Fibroblast of villous mesenchyme (primary cell): ENCODE measurements around the genes MYO9A and GOLGA6B.

DNA sequence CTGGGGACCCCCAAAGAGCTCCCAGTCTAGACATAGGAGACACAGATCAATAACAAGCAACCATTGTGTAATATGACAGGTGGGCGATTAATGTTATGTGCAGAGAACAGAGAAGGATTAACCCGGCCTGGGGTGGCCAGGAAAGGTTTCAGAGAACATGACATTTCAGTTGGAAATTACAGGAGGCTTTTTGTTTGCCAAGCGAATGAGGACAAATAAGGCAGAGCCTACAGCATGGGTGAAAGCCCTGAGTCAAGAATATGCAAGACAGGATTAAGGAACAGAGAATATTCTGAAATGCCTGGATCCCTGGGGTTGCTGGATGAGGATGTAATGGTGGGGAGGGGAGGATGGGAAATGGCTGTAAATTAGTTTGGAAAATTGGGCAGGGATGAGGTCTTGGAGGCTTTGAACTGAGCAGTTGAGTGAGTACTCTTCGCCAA lies 198.8 kb upstream of the NR2E3 start:
- CAGE, long polyA plus RNA, result no peak

GRCh38 chr15:71679580-71680443 lies 130.5 kb upstream of the NR2E3 start:
- CAGE, long polyA plus RNA, result no peak

GRCh38 chr15:71807009-71807719 lies 3.2 kb upstream of the NR2E3 start:
- CAGE, long polyA plus RNA, result no peak

DNA sequence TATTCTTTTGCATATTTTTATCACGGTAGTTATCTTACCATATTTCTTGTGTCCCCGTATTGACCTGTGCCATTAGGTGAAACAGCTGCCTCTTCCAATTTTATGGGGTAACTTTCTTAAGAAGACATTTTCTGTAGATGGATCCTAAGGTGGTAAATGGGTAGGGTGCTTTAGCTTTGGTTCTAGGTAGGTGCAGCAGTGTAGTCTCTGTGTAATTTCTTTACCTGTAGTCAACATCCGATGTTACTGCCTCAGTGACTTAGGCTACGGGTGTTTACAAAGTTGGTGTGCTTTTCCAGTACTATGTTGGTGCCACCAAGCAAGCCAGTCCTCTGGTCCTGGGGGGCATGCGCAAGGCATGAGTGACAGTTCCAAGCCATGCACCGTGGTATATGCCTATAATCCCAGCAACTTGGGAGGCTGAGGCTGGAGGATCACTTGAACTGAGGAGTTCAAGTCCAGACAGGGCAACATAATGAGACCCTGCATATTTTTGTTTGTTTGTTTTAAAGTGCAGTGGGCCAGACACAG lies 115.6 kb downstream of the NR2E3 start:
- CAGE, long polyA plus RNA, result no peak

DNA sequence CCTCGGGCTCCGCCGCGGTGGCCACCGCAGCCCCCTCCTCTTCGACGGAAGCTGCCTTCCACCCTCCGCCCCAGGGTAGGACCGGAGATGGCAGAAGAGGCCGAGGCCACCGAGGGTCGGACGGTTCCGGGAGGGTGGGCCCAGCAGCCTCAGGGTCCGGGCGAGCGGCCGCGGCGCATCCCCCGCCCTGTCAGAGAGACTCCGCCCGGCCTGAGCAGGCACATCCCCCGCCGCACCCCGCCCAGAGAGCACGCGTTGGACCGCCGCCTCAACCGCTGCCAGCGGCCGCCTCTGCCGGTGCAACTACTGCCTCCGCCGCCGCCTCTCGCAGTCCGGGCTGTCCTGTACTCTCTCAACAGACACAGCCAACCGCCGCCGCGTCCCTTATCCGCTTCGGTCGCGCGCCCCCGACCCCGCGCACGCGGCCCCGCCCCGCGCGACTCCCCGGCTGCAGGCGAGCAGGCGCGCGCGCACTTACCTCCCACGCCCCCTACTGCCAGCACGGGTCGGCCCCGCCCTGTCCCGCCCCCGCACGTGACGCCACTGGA lies at the start of gene MYO9A:
Gene MYO9A (minus strand): TSS at position 472 of the 548 bp plus-strand sequence.
- CAGE, long polyA plus RNA, result no peak

DNA sequence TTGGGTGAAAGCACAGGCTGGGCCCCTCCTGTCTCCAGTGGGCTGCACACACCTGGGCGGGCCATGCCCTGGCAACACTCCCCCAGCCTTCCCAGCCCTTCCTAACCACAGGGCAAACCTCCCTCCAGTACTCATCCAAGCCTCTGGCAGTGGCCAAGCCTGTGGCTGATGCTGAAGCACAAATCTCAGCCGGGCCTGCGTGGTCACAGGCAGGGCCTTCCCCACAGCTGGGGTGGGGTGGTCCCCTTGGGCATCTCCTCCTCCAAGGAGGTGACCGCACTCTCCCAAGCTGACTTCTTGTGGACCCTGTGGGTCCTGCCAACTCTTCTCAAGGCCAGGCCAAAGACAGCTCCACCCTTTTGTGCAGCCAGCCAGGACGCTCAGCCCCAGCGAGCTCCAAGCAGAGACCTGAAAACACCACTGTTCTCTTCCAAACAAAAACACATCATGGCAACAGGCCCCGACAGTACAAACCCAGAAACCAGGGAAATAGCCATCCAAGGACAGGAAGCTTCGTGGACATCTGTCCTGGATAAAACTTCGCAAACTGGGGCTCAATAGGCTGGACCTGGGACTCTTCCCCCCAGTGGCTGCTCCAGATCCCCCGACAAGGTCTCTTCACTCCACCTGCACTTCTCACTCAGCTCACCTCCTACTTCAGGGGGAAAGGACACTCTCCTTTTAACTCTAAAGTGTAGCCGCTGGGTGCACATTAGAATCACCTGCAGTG lies 21.3 kb downstream of the GRAMD2A start:
- CAGE, long polyA plus RNA, result no peak

DNA sequence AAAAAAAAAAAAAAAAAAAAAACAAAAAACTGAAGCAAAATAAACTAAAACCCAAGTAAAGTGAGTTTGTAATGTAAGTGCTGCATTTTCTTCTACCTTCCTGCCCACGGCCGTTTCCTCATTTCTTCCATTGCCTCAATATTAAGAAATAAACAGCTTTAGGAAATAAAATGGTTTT lies 3.3 kb downstream of the PKM start:
- CAGE, long polyA plus RNA, result no peak

- CAGE, long polyA plus RNA, result no peak
These were observed 17.0 kb downstream of the HEXA start for GRCh38 chr15:72358659-72359373.

DNA sequence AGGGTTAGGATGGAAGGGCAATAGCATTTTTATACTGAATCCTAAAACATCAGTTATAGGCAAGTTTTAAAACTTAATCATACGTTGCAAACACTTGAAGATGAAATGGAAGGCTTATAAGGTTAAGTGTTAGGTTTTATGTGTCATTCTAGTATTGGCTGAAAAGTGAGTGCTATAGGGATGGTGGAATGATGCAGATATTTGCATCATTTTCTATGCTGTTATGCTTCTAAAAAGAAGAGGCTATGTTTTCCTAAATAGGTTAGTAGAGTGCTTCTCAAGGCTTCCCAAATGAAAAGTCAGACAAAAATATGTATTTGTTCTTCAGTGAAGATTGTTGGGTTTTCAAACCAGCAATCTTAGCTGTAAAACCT lies 23.3 kb downstream of the ARIH1 start:
- CAGE, long polyA plus RNA, result no peak

- CAGE, long polyA plus RNA, result no peak
These were observed 48.2 kb downstream of the ARIH1 start for GRCh38 chr15:72522176-72522922.

DNA sequence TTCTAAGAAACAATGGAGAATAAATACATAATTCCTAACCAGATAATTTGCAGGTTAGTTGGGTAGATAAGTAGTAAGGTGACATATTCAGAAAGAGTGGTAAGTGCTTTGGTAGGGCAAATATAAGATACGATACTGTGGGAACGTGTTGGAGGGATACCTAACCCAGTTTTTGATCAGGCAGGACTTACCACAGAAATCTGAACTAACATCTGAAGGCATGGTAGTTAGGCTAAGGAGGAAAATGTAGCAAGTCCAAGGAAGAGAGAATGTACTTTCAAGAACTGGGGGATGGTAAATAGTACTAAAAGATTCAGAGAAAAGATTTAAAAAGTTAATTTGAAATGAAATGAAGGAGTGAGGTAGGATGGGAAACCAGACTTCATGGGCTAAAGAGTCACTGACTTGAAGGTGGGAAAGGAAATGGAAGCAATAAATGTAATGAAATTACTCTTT lies 73.9 kb downstream of the ARIH1 start:
- CAGE, long polyA plus RNA, result no peak

GRCh38 chr15:72654319-72654751 lies at the start of gene GOLGA6B:
Gene GOLGA6B, plus strand, starts transcription at chr15:72654697.
- CAGE, long polyA plus RNA, result no peak

DNA sequence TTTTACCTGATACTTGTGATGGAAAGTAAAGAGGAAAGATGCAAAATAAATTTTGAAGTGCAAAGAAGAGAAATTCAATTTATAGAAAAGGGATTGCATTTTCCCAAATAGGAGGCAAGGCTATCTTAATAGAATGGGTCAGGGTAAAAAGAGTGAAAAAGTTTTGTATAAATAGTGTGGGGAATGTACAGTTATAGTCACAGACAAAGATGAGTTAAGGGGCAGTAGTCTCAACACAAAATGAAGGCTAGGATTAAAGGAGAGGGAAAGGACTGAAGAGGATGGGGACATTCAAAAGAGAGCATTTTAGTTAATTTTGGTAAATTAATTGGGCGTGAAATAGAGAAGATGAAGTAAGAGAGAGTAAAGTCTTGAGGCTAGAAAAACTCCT lies 36.2 kb downstream of the NEO1 start:
- CAGE, long polyA plus RNA, result no peak

- CAGE, long polyA plus RNA, result no peak
These were observed 67.6 kb downstream of the HCN4 start for GRCh38 chr15:73301182-73301616.

DNA sequence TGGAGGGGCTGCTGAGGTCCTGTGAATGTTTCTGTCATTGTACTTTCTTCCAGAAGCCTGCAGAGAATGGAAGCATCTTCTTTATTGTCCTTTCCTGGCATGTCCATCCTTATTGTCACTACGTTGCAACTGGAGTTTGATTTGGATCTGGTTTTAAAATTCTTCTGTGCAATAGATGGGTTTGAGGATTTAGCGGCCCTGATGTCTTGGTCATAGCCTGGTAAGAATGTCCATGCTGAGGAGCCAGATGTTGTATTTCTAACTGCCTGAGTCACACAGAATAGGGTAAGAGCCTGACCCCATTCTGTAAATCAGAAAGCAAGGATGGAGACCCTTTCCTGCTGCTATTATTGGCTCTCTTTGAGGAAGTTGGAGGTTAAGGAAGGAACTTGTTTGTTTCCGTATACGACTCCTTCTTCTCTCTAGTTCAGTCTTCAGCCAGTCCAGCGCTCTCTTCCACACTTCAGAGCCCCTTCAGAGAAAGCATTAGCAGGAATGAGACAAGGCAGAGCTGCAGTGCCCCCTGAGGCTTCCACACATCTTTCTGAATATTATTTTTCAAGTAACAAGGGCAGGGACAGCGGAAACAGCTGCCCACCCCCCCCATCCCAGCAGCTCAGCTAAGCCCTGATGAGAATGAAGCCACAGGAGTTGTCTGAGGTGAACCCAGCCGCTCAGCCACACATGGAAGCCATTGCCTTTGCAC lies 65.1 kb downstream of the HCN4 start:
- CAGE, long polyA plus RNA, result no peak

DNA sequence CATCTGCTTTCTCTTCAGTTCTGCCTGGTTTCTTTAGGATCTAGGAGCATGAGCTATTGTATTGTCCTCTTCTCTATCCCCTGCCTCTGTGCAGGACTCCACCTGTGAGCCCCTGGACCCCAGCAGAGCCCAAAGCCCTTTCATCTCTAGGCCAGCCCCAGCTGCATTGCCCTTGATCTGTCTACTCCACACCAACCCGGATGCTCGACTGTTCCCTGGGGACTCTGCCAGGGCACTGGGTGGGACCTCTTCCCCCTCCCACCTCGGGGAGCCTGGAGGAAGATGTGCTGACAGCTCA lies 5.7 kb upstream of the HCN4 start:
- CAGE, long polyA plus RNA, result no peak

GRCh38 chr15:73684644-73685473 lies 676 bp downstream of the CD276 start:
- CAGE, long polyA plus RNA, result no peak

DNA sequence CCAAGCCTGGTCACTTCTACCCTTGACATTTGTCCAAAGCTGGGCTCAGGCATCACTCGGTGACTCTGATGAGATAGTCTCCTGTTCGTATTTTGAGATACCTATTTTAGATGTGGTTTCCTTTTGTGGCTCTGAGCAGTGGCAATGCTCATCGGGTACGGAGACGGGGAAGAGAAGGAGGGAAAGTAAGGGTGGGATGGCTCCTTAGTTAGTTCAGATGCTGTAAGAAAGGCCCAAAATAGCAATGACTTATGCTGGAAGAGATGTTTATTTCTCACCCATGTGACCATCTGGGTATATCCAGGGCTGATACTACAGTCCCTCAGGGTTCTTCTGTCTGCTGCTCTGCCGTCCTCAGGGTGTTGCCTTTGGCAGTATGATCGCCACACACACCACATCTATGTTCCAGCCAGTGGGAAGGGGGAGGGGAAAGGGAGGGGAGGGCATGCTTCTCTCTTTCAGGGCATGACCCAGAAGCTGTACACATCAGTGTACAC lies 10.1 kb downstream of the CD276 start:
- CAGE, long polyA plus RNA, result no peak

DNA sequence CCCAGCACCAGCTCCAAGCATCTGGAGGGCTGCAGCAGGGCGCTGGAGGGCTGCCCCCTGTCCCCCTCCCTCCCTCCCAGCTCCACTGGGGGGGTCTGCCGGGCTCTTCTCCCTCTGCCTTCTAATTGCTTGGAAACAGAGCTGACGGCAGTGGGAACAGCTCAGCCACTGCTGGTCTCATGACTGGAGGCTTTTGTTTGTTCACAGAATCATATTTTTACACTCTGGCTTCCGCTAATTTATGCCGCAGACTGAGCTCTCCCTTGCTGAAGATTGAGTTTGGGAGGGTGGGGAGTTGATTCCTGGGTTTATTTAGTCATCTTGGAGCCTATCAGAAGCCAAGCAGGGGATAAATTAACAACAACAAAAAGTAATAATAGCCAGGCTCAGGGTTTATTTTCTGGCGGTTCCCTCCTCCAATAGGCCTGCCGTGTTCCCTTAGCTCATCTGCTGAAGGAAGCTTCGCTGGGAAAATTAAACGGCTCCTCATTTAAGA lies 51.4 kb upstream of the INSYN1 start:
- CAGE, long polyA plus RNA, result no peak

GRCh38 chr15:73885309-73885665 lies 11.9 kb downstream of the TBC1D21 start:
- CAGE, long polyA plus RNA, result no peak